Ileum (tissue), 1 donor: ENCODE measurements around the gene EZH2.

GRCh38 chr7:148700796-148701182 lies 2.1 kb downstream of the CUL1 start:
- PRO-cap, result no peak

- PRO-cap, result no peak
These were observed 76.8 kb downstream of the EZH2 start for GRCh38 chr7:148806896-148807997.

- PRO-cap, result bidirectional peak, plus-strand start at chr7:148884467, minus-strand start at chr7:148884291
These were observed at the start of gene EZH2 for GRCh38 chr7:148884138-148884377. Gene EZH2, minus strand, starts transcription at chr7:148884291.

DNA sequence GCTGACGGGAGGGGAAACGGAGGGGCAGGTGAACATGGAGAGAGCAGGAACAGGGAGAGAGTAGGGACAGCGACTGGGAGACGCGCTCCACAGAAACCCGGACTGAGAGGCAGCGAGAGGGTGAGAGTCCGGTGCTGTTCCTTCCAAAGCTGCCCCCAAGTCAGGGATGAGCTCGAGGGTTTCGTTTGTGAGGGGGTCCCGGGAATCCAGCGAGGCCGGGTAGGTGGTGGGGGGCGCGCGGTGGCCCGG lies 336 bp upstream of the ZNF425 start:
- PRO-cap, result bidirectional peak, plus-strand start at position 92 of the sequence, minus-strand start at position 104 of the sequence

- PRO-cap, result no peak
These were observed 1.6 kb upstream of the ZNF425 start for GRCh38 chr7:149127779-149128152.

GRCh38 chr7:149145053-149146017 lies 1.9 kb upstream of the ZNF398 start:
- PRO-cap, result no peak

- PRO-cap, result no peak
These were observed 912 bp downstream of the ZNF282 start for GRCh38 chr7:149196226-149196690.

GRCh38 chr7:149596643-149597429 lies 99.2 kb upstream of the ZNF746 start:
- PRO-cap, result no peak

DNA sequence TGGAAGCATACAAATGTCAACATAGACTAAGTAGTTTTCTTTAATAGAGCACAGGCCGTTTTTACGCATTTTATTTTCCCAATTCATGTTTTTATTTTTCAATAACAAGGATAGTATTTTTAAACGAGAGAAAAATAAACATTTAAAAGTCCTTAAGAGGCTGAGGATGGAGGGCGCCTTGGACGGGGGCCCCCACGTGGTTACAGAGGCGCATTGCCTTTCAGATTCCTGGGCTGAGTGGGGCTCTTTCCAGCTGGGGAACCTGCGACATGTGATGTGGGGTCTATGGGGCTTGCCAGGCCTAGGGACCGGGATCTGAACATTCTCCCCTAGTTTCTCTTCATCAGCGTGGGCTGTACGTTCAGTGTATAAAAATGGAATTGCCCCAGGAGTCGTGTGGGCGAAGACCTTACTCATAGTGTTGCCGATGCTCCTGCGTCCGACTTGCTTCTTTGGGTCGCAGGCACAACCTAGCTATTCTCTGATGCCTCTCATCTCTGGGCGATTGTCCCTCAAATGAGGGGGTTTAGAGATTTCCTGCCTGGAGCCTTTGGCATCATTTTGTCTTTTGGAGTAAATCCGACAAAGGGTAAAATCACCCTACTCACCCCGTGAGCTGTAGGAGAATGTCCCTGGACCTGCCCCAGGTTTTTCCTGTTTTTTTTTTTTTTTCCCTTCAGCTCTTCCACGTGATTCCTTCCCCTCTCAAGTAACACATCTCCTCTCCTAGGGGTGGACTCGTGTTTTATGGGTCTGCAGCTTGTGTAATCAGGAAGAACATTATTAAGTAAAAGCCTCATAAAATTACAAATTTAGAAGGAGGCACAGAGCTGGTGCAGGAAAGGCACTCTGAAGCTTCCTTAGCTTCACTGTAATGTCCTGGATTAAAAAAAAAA lies 89.0 kb upstream of the KRBA1 start:
- PRO-cap, result no peak

- PRO-cap, result no peak
These were observed 15.5 kb downstream of the KRBA1 start for GRCh38 chr7:149730184-149730787.

DNA sequence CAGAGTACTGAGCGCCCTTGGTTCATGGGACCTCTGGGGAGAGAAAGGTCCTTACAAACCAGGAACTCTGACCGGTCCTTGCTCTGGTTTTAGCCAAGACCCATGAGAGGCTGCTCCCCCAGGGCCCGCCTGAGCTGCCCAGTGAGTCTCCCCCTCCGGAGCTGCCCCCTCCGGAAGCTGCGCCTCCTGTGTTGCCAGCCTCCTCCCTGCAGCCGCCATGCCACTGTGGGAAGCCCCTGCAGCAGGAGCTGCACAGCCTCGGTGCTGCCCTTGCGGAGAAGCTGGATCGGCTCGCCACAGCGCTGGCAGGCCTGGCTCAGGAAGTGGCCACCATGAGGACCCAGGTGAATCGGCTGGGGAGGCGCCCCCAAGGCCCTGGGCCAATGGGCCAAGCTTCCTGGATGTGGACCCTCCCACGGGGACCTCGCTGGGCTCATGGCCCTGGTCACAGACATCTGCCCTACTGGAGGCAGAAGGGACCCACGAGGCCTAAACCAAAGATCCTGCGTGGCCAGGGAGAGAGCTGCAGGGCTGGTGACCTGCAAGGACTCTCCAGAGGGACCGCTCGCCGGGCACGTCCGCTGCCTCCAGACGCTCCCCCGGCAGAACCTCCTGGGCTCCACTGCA lies 18.5 kb downstream of the KRBA1 start:
- PRO-cap, result no peak

- PRO-cap, result no peak
These were observed 136.2 kb downstream of the ATP6V0E2 start for GRCh38 chr7:150010007-150010376.

DNA sequence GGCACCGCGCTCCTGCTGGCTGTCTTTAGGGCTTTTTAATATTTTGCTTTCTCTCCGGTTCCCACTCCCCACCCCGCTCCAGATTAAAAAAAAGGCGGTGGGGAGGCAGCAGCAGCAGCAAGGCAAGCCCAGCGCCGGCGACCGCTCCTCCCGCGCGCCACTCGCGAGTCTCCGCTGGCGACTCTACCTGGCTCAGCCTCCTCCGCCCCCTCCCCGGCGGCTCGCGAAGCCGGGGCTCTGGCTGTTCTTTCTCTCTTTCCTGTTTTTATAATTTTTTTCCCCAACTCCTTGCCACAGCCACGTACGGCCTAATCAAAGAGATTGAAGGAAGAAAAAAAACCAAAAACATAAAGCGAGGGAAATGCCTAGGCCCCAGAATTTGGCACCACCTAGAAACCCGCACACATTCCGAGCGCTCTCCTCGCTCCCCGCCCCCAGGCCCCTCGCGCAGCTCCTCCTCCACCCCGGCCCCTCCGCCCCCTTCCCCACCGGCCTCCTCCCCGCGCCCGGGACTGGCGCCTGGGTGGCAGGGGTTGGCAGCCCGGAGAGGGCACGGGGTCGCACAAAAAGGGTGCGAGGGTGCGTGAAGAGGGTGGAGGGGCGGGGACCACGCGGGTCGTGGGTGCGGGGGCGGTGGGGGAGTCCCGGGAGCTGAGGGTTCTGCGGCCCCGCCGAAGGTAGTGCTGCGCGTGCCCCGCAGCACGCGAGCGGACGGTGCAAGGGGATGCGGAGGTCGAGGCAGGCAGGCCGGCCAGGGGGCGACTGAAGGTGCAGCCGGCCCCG lies 174.3 kb downstream of the ATP6V0E2 start:
- PRO-cap, result no peak

DNA sequence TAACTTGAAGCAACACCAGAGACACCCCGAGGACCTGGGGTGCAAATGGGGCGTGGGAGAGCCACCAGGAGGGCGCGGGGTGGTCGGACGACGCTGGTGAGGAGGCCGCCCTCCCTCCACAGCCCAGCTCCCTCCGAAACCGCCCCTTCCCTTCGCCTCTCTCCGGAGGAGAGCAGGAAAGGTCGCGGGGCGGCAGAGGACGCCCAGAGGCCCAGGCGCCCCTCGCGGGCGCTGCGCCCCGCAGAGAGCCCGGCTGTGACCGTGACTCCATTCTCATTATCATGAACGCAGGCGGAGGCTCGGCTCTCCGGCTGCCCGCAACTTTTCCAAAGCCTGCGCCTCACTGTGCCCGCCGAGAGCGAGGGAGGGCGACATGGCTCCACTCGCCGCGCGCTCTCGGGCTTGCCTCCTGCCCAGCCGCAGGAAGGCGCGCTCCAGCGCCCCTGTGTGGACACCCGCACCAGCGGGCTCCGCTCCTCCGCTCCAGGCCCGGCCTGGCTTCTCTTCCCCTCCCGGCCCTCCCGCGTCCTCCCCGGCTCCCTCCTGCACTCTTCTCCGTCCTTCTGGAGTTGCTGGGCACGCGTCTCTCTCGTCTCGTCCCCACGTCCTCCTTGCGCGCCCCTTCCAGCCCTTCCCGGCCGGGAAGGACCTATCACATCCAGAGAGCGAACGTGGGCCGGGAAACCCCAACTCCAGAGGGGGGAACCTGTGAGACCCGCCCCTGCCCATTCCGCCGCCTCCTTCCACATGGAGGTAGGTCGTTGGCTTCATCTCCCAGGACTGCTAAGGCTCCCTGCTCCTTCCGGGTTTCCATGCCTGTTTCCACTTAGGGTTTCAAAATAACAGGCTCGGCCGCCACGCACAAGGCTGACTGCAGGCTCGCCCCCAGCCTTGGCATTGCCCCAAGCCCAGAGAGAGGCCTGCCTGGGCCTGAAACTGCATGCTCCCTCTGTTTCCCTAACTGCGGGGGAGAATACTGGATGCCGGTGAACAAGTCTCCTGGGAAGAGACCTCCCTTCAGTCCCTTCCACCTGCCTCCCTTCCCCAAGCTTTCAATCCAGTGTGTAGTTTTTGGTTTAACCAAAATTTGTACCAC lies 175.3 kb downstream of the ATP6V0E2 start:
- PRO-cap, result no peak

GRCh38 chr7:150168087-150168986 lies 154.8 kb upstream of the LRRC61 start:
- PRO-cap, result no peak

DNA sequence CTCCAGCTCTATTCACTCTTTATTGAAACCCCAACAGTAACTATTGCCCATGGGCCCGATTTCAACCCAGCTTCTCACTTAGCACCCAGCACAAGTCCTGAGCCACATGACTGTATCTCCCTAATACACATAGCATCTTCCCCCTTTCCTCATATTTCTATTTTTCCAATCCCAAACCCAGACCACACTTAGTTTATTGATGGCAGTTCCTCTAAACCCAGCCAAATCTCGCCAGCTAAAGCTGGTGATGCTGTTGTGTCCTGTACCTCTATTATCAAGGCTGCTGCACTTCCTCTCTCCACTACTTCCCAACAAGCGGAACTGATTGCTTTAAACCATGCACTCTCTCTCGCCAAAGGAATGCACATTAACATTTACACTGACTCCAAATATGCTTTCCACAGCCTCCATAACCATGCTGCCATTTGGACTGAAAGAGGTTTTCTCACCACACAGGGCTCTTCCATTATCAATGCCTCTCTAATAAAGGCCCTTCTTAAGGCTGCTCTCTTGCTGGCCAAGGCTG lies 11.6 kb upstream of the LRRC61 start:
- PRO-cap, result no peak

GRCh38 chr7:150312845-150313647 lies 10.1 kb upstream of the LRRC61 start:
- PRO-cap, result no peak

DNA sequence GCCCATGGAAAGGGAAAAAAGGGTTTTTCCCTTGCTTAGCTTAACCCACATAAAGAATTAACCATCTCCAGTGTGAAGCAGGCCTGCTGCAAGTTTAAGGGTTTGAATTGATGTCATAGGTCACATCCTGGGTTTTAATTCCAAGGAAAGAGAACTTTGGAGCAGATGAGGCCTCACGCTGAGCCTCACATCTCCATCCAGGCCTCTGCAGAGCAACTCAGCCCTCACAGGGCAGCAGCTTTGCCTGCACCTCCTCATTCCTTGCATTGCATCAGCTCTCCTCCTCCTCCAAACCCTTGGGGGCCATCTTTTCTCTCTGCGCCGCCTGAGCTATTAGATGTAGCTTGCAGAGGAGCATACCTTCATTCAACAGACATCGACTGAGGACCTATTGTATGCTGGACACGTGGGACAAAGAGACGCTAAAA lies 3.3 kb upstream of the ENSG00000284691 start:
- PRO-cap, result no peak

DNA sequence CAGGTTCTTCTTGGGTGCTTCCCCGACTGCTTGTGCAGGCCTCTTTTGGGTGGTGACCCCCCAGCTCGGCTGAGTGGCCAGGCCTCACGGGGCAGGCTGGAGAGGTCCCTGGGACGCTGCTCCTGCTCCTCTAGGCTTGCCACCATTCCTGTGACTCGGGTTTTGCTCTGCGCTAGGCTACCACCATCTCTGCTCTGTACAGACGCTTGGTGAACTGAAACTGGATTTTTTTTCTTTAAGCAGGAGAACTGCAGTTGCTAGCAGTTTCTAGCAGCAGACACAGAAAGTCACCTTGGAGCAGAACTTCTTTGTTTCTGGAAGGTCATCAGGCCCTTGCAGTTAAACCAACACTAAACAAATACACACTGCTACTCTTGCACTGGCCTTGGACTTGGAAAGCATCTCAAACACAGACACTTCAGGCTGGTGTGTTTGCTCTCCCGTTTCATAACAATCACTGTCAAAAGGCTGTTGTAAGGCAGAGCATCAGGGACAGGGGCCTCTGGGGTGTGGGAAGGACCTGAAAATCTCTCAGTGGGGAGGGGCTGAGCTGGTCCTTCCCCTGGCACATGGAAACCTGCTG lies 9.8 kb downstream of the ENSG00000284691 start:
- PRO-cap, result no peak

- PRO-cap, result no peak
These were observed 15.0 kb downstream of the GIMAP8 start for GRCh38 chr7:150465449-150465856.